Osteoblast (primary cell): ENCODE results near the gene SLC15A5.

DNA sequence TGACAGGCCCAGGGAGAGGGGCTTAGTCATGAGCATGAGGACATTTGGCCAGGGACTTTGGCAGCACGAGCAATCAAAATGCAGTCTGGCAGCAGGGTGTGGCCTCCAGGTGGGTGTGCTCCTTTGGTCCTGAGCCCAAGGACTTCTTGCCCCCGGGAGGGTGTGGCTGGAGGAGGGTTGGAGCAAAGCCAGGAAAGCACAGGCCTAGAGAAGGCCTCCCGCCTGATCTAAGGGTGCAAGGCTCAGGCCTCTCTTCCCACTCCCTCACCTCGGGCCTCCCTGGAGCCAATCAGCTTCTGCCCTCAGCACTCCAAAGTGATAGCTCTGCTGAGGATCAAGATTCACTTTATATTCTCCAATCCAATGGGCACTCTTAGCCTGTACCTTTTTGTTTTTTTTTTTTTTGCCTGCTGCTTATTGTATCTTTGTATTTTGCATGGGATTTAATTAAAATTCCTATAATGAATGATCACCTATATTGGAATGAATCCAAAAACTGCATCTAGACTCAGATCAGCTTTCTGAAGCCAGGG is 25.8 kb downstream of the EMP1 start:
- CAGE, long polyA plus RNA, result no peak
- RRBS, result no CpG with 5 or more reads among the region's 4 CpGs

GRCh38 chr12:14157000-14157927 is 175.9 kb upstream of the GRIN2B start:
- CAGE, long polyA plus RNA, result no peak
- RRBS, result no CpG with 5 or more reads among the region's 3 CpGs

DNA sequence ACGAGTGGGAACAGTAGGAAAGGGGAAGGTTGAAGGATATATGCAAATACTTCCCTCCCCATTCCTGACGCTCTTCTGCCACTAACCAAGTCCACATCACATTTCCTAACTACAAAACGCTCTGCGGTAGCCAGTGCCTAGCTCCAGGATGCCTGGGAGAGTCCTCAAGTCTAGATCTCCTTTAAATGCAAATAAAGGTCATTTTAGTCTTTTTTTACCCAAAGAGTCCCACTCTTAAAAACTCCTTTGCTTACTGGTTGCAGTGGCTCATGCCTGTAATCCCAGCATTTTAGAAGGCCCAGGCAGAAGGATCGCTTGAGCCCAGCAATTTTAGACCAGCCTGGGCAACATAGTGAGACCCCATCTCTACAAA is 153.1 kb upstream of the ATF7IP start:
- CAGE, long polyA plus RNA, result no peak
- RRBS, result no CpG with 5 or more reads among the region's 5 CpGs

DNA sequence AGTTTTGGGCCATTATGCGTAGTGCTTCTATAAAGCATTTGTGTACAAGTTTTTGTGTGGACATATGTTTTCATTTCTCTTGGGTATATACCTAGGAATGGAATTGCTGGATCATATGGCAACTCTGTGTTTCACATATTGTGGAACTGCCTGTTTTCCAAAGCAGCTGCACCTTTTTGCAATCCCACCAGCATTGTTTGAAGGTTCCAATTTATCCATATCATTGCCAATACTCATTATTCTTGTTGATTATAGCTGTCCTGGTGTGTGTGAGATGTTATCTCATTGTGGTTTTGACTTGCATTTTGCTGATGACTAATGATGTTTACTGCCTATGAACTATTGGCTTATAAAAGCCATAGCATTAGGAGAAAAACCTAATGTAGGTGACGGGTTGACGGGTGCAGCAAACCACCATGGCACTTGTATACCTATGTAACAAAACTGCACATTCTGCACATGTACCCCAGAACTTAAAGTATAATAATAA is 45.6 kb downstream of the ATF7IP start:
- CAGE, long polyA plus RNA, result no peak
- RRBS, result no CpG with 5 or more reads among the region's 3 CpGs

- CAGE, long polyA plus RNA, result no peak
- RRBS, result no CpG with 5 or more reads among the region's 3 CpGs
Observed at GRCh38 chr12:14417698-14418282, 52.3 kb downstream of the ATF7IP start.

GRCh38 chr12:14678471-14678841 is 17.9 kb downstream of the GUCY2C start:
- CAGE, long polyA plus RNA, result no peak
- RRBS, result no CpG with 5 or more reads among the region's 3 CpGs

DNA sequence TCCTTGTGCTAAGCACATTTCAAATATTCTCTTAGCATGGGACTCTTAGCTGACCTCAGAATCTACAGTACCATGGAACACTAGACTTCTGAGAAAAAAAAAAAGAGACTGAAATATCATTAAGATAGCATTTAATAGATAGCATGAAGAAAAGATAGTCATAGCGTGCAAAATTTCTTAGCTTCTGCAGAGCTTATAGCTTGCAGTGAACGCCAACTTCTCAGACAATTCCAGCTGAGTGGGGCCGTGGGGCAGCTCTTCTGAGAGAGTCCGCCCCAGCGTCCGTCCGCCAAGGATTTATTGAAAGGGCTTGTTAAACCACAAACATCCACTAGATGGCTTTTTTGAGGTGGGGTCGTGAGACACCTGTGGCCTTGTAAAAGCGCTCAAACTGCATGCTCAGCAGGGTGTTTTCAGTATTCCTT is 14.7 kb downstream of the H4C16 start:
- CAGE, long polyA plus RNA, result no peak
- RRBS, result no CpG with 5 or more reads among the region's 9 CpGs

- CAGE, long polyA plus RNA, result no peak
- RRBS, result no CpG with 5 or more reads among the region's 13 CpGs
Observed at GRCh38 chr12:14768450-14769275, 2.3 kb downstream of the H4C16 start.

DNA sequence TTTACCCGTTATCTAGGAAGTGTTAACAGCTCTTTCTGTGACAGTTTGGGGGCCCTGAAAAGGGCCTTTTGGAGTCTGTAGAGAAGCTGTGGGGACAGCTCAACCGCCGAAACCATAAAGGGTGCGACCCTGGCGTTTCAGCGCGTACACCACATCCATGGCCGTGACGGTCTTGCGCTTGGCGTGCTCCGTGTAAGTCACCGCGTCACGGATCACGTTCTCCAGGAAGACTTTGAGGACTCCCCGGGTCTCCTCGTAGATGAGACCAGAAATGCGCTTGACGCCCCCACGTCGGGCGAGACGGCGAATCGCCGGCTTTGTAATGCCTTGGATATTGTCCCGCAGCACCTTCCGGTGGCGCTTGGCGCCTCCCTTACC is 268 bp downstream of the H4C16 start:
- CAGE, long polyA plus RNA, result no peak
- RRBS, result 3% methylated on average over 12 of the region's 31 CpGs

- CAGE, long polyA plus RNA, result no peak
- RRBS, result no CpG with 5 or more reads among the region's 23 CpGs
Observed at GRCh38 chr12:14773440-14774098, 636 bp upstream of the H2AJ start.

DNA sequence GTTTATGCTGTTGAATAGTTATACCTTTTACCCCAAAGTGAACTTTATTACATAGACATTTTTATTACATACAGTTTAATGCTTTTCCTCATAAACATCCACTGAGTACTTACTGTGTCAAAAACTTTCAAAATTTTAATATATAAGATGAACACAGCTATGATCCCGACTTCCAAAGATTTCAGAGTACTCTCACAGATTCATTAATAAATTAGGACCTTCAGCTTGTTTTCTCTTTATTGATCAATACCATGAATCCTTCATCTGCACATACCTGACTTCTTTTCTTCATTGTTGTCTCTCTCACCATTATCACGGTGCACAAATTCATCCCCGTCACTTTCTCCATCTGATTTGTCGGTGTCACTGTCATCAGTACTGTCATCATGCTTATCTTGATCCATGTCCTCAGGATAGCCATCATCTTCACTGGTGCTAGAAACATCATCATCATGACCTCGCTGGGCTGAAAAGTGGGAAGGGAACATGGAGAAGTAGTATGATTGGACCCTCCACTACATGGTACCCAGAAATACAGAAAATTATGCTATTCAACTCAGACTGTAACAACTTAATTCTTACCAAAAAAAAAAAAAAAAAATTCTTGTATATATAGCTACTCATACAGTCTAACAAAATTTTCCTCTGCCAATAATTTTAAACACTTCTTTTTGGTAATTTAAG is 9.7 kb downstream of the WBP11 start:
- CAGE, long polyA plus RNA, result no peak
- RRBS, result no CpG with 5 or more reads among the region's 5 CpGs

GRCh38 chr12:14924693-14925189 is 13.6 kb downstream of the ERP27 start:
- CAGE, long polyA plus RNA, result no peak
- RRBS, result no CpG with 5 or more reads among the region's 4 CpGs

GRCh38 chr12:15193624-15194407 is 27.4 kb downstream of the RERG start:
- CAGE, long polyA plus RNA, result no peak
- RRBS, result no CpG with 5 or more reads among the region's 6 CpGs

GRCh38 chr12:15207011-15207328 is 14.2 kb downstream of the RERG start:
- CAGE, long polyA plus RNA, result no peak
- RRBS, result no CpG with 5 or more reads among the region's 4 CpGs

DNA sequence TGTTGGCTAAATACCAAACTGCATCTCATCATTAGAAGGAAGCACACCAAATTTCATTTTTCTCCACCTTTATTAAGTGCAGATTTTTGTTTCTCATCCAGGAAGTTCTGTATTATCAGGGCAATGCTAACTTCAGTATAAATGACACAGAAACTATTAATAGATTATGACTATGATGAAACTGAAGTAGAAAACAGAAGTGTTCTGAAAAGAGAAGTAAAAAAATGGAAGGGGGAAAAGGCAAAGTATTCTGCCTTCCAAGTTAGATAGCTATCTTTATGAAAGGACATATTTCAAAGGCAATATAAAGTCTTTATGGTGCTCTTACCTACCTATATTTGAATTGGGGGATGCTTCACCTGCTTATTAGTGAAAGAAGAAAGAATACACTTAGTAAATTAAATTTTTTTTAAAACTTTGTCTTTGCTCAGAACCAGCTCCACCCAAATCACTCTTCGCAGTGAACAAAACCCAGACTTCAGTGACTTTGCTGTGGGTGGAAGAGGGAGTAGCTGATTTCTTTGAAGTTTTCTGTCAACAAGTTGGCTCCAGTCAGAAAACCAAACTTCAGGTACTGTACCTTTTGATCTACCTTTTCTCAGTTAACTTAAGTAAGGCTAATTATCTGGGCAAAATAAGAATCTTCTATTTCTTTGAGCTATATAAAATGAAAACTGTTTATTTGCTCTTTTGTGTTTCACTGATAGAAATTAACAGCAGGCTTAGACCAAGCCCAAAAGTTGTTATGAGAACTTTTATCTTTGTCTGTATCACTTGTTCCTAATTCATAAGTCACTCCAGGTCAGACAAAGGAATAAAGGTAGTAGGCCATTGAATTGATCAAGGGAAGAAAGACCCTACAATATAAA is 224.1 kb downstream of the PTPRO start:
- CAGE, long polyA plus RNA, result no peak
- RRBS, result no CpG with 5 or more reads among the region's 1 CpG

GRCh38 chr12:15881424-15881770 is 790 bp upstream of the STRAP start:
- CAGE, long polyA plus RNA, result no peak
- RRBS, result no CpG with 5 or more reads among the region's 5 CpGs

- CAGE, long polyA plus RNA, result no peak
- RRBS, result no CpG with 5 or more reads among the region's 4 CpGs
Observed at GRCh38 chr12:15992735-15993057, 81.6 kb downstream of the DERA start.

- CAGE, long polyA plus RNA, result no peak
- RRBS, result no CpG with 5 or more reads among the region's 7 CpGs
Observed at GRCh38 chr12:16277389-16278017, at the start of gene SLC15A5. TSS of gene SLC15A5 (minus strand) at chr12:16277685.

DNA sequence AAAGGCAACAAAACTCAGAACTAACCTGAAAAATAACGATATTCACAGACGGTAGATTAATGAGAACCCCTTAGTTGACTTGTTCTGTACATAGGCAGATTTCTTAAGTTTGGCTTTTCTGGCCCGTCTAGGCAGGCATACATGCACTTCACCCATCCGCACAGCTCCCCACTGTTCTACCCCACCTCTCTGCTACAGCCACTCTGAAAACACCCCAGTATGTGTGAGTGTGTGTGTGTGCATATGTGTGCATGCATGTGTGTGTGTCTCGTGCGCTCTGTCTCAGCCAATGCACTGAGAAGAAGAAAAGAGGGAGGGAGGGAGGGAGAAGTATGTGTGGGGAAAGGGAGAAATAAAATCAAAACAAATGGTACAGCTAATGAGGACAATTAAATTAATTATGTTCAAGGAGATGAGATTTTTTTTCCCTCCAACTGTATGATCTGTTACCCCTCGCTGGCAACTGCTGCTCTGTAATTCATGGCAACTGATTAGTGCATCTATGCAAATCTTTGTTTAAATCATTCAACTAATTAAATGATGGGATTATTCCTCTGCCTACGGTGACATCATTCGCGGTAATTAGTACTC is 2.0 kb upstream of the LMO3 start:
- CAGE, long polyA plus RNA, result no peak
- RRBS, result no CpG with 5 or more reads among the region's 10 CpGs

DNA sequence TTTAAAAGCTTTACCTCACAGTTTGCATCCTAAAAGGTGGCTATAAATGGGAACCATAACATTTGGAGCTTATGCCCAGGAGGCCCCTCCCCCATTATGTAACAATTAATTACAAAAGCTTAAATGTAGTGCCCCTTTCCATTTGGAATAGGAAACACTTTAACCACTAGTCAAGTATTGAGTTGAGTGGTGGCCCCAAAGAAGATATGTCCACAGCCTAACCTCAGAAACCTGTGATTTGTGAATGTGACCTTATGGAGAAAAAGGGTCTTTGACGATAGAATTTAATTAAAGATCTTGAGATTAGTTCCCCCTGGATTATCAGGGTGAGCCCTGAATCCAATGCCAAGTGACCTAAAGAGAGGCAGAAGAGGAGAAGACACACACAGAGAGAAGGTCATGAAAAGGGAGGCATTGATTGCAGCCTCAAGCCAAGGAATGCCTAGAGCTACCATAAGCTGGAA is 167.5 kb downstream of the PIK3C2G start:
- CAGE, long polyA plus RNA, result no peak
- RRBS, result no CpG with 5 or more reads among the region's 1 CpG